ENCODE measurements around the gene SPRY4.

GRCh38 chr5:141843093-141844312 is 34.7 kb downstream of the PCDH1 start:
- PRO-cap: no peak

GRCh38 chr5:141850179-141850949 is 27.8 kb downstream of the PCDH1 start:
- PRO-cap: no peak

DNA sequence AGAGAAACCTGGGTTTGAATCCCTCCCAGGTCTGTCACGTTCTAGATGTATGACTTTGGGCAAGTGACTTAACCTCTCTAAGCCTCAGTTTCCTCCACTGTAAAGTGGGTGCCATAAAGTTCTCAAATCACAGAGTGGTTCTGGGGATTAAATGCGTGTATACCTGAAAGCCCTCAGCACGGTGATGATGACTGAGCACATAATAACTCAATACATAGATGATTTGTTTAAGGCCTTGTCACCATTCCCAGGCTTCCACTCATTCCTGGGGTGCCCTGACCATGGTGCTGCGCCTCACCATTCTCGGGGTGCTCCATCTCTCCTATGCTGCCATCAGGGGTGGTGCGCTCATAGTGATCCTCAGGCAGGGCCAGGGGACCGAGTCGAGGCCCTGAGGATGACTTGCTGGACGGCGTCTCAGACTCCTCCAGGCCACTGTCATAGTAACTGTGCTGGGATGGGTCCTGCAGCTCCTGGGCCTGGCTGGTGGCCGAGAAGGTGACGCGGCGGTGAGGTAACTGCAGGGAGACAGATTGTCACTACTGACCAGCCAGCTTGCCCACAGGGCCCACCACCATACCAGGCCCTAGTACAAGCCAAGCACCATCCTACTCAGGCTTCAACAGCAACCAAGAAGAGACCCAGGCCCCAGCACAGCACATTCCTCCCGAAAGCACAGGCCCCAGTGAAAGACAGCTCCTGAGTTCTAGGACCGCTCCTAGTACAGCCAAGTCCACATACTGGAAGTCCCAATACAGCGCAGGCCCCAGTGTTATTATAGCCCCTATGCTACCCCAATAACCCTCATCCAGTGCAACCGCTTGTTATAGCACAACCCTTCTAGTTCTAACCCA is 21.0 kb downstream of the PCDH1 start:
- PRO-cap: no peak

GRCh38 chr5:141859863-141860302 is 18.3 kb downstream of the PCDH1 start:
- PRO-cap: no peak

DNA sequence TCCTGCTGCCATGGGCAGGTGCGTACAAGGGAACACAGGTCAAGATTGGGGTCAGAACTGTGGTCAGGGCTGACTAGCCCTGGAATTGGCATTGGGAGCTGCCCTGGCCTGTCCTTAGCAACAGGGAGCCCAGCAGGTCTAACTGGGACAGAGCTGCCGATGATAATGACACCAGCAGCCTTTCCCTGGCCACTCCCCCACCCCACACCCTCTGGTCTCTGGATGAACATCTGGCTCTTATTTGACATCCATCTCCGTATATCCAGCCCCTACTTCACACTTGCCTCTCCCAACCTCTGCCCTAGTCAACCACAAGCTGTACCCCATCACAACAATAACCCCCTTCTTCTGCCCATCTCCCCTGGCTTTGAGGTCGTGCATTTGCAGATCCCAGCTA is 7.9 kb downstream of the PCDH1 start:
- PRO-cap: no peak

GRCh38 chr5:141930887-141931270 is 7.2 kb downstream of the DELE1 start:
- PRO-cap: no peak

DNA sequence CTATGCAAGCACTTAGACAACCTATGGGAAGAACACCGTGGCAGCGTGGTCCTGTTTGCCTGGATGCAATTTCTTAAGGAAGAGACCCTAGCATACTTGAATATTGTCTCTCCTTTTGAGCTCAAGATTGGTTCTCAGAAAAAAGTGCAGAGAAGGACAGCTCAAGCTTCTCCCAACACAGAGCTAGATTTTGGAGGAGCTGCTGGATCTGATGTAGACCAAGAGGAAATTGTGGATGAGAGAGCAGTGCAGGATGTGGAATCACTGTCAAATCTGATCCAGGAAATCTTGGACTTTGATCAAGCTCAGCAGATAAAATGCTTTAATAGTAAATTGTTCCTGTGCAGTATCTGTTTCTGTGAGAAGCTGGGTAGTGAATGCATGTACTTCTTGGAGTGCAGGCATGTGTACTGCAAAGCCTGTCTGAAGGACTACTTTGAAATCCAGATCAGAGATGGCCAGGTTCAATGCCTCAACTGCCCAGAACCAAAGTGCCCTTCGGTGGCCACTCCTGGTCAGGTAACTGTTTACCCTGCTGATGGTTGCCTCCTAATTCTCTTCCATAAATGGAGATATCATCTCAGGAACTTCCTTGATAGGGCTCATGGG is 9.5 kb downstream of the RNF14 start:
- PRO-cap: no peak

- PRO-cap: no peak
These were observed 11.9 kb upstream of the GNPDA1 start for GRCh38 chr5:142024564-142025301.

GRCh38 chr5:142063666-142064489 is 44.7 kb upstream of the NDFIP1 start:
- PRO-cap: unidirectional peak, plus-strand start at chr5:142064321

GRCh38 chr5:142109748-142110035 is 1.1 kb downstream of the NDFIP1 start:
- PRO-cap: no peak

DNA sequence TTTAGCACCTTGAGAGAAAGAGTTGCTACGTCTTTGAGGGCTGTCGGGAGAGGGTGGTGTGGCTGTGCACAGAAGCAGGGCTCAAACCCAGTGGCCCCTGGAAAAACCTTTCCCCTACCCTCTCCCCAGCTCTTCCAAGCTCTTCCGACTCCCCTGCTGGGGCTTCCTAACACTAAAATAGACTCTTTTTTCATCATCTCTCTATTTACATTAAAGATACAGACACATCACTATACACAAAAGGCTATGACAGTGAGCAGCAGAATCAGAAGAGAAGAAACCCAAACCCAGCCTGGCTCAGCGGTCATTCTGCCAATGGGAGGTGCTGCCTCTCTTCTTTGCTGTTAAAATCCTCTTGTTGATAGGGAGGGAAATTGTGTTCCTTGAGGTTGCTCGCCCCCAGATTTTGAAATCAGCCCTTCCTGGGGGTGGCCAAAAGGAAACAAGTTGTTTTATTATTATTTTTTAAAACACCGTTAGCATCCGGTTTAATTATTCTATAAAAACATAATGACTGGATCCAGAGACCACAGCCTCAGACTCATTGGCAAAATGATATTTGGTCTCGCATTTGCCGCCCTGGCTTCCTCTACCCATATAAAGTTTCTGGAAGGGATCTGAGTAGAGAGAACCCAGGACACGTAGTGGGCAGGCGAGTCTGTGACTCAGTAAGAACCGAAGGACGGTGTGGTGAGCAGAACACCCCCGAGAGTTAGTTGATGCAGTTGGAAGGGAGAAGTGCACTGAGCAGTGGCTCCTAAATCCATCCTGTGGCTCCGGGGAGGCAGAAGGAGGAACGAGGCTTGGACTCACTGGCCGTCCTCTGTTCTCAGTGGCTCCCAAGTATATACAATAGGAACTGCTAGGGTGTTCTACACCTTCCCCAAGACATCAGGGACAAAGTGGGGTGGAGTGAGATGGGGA is 11.8 kb downstream of the SPRY4 start:
- PRO-cap: no peak

DNA sequence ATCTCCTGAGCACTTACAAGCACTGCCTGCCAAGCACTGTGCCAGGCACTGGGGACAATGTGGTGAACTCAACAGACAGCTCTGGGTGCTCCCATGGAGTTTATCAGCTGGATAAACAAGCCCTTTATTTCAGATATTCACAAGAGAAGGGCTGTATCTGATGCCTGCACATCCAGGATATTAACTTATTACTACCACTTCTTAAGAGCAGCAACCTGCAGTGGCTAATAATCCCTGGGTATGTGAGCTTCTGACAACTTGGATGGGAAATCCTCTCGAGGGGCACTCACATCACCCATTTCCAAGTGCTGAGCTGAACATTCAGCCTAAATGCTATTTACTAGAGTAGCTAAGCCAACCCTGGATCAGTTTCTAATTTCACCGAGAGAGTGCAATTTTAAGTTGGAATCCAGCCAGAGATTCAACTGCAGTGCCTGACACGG is 9.0 kb downstream of the SPRY4 start:
- PRO-cap: no peak

- PRO-cap: bidirectional peak, plus-strand start at chr5:142325183, minus-strand start at chr5:142325019
These were observed at the start of gene SPRY4 for GRCh38 chr5:142324938-142325548. Gene SPRY4 (minus strand): TSS chr5:142325021.

- PRO-cap: no peak
These were observed 87.7 kb upstream of the SPRY4 start for GRCh38 chr5:142412610-142412904.

DNA sequence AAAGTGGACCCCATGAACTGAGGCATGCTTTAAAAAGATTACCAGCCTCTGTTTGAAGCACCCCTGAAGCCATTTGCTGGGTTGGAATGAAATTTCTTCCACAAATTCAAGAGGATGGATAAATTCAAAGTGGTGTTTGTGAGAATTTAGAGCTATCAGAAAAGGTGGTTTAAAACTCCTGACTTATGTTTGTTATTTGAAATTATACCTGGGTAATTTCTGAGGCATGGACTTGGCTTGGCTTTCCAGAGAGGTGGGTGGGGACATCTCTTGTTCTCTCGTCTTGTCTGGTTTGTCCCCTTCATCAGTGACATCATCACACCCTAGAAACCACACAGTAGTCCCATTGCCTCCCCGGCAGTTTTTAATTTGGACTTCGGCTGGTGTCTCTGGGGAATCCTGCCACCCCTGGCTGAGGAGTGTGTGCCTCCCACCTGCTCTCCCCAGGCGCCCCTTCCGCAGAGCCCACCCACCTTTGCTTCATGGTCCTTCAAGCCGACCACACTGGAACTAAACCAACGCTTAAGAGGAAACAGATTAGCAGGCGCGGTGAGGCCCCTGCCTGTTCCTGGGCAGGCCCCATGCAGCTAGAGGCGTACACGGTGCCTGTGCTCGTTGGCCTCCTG is 107.4 kb upstream of the SPRY4 start:
- PRO-cap: no peak

GRCh38 chr5:142511998-142512413 is 173.9 kb downstream of the FGF1 start:
- PRO-cap: no peak

GRCh38 chr5:142772720-142773226 is 2.6 kb downstream of the ARHGAP26 start:
- PRO-cap: no peak

GRCh38 chr5:142792489-142793147 is 22.4 kb downstream of the ARHGAP26 start:
- PRO-cap: no peak

DNA sequence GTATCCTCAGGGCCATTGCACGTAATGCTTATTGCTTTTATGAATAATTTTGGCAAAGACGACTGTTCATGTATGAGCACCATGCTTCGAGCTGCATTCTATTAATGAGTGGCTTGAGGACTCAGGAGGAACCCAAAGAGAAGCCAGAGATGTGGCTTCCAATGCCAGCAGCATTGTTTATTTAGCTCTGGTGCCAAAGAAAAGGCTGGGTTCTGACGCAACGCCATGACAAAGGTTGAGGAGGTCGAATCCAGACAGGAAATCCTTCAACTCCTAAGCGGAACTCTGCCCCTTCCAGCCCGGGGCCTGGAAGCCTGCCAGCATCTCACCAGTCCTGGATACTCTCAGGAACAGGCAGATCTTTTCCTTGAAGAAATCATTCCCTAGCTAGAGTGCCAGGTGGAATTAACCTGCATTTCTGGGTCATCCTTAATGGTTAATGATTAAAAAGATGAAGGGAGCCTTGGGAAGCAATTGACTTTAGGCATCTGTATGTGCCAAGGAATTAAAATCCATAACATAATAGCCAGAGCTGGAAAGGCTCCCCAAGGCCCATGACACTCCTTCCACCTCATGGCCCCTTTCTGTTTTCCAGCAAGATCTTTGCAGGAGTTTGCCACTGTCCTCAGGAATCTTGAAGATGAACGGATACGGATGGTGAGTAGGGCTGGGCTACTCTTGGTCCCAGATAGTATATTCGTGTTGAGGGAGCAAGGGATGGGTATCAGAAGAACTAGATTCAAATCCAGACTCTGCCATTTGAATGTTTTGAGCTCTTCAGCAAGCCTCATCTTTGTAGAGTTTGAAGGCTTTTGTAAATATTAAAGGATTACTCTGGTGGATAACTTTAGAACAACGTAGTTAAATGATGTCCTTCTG is 104.6 kb downstream of the ARHGAP26 start:
- PRO-cap: no peak

GRCh38 chr5:142969572-142970066 is 199.4 kb downstream of the ARHGAP26 start:
- PRO-cap: no peak